ENCODE measurements around a stretch of chr18.

- PRO-cap: no peak
Observed at GRCh38 chr18:58070982-58071611, 27.1 kb downstream of the NEDD4L start.

DNA sequence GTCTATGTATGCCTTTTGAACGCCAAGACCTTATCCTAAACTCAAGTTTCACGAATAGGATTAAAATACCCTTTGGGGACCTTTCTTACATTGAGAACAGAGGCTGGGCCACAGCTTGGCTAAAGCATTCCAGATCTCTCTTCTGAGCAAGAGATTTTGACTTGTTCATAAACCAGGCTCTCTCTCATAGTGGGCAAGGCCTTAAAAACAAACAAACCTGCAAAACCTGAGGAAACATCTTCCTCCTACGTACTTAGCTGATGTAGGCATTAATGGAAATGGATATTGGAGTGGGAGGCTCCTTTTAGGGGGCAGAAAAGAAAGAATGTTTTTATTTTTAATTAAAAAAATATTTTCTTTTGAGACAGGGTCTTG lies 56.4 kb downstream of the NEDD4L start:
- PRO-cap: no peak

- PRO-cap: no peak
Observed at GRCh38 chr18:58174570-58174908, 130.5 kb downstream of the NEDD4L start.

DNA sequence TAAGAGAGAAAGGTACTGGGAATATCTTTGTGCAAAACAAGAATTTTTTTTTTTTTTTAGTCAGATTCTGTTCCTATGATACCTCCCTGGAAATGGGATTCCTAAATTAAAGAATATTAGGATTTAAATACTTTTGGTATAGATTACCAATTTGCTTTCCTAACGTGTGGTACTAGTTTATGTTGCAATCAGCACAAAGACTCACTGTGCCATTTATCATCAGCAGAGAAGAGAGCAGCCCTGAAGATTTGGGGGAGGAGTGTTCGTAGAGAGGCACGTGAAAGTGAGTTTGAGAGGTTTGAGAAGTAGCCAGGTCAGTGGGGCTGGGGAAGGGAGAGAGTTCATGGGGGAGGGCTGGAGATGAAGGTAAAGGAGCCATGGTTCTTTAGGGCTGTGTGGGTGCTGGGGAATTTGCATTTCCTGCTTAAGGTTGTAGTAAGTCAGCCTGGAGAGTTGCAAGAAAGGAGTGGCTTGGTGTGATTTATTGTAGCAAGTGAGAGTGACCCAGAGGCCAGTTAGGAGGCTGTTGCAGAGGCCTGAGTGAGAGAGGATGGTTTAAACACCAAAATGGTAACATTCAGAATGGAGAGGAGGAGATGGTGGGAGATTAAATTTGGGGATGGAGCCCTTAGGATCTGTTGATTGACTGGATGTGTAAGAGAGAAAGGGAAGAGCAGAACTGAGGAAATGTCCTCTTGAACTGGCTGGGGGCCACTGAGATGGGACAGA lies 172.1 kb downstream of the NEDD4L start:
- PRO-cap: no peak

DNA sequence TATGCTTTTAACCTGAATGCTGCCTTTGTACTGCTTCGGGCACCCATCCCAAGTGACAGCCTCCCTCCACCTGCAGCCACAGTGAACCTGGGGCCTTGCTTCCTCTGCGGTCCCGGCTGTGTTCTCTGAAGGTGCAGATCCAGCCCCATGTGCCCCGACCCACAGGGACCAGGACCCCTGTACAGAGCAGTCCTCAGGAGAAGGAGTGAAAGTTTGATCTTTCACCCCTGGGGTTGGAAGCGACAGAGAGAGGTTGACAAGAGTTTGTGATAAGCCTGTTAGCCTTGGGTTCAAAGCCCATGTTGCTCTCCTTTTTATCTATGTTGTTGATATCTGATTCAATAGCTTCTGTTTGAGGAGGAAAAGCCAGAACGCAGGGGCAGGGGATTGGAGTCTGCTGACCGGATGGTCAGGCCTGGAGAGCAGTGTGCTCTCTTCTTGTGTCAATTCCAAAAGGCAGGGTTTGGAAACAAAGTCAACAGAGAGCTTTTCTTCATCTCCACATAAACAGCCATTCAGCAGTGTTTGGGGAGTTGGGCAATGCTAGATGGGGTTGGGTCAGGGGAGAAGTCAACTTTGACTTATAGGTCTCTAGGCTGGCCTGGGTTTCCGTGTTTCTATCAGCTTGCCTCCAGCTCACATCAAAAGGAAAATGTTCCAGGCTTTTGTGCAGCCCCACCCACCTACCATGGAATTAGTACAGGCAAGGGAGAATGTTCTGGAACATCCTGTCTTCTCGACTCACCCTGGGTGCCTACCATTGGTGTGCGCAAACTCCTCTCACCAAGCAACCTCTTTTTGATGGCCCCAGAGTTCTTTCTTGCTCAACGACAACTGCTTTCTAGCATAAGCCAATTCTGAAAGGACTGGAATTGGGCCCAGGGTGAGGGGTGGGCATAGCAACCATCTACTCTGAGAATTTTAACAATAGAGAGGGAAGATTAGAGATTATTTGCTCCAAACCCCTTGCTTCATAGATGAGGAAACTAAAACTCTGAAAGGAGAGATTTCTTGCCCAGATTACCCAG lies 214.9 kb downstream of the ALPK2 start:
- PRO-cap: no peak

DNA sequence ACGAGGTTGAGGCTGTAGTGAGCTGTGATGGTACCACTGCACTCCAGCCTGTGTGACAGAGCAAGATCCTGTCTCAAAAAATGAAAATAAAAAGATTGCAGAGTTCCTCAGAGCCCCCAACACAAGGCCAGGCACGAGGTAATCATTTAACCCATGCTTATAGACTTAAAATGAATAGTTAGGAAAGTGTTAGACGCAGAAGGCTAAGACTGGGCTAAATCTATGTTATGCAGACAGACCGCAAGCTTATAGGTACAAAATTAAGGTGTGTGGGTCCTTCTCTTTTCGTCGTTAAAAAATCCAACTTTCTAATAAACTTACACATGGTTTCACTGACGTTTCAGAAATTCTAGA lies 177.3 kb downstream of the ALPK2 start:
- PRO-cap: no peak

- PRO-cap: no peak
Observed at GRCh38 chr18:58534863-58536052, 93.6 kb downstream of the ALPK2 start.

GRCh38 chr18:58579508-58580190 lies 49.2 kb downstream of the ALPK2 start:
- PRO-cap: bidirectional peak, plus-strand start at chr18:58579867, minus-strand start at chr18:58579555

DNA sequence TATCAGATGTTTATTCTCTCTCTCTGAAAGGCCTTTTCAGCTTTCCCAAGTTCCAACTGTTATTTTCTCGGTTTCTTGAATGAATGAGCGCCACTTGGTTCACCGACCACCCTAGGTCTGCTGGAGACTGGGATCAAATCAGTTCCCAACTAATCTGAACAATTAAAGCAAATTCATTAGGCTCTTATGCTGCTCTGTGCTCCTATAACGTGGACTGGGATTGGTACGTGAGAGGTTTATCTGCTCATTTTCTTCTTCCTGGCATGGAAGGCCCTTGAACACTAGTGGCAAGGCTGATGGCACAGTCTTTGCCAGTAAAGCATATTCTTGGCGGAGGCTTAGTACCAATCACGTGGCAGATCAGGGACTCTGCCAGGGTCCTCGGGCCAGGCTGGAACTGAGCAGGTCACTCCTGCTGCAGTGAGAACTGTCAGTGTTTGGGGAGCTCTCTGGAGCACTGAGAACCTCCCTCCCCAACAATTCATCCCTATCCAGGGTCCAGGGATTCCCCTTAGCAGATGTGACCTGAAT lies 3.6 kb upstream of the ALPK2 start:
- PRO-cap: no peak

- PRO-cap: unidirectional peak, minus-strand start at chr18:58639908
Observed at GRCh38 chr18:58639734-58640302, 10.9 kb upstream of the ALPK2 start.

DNA sequence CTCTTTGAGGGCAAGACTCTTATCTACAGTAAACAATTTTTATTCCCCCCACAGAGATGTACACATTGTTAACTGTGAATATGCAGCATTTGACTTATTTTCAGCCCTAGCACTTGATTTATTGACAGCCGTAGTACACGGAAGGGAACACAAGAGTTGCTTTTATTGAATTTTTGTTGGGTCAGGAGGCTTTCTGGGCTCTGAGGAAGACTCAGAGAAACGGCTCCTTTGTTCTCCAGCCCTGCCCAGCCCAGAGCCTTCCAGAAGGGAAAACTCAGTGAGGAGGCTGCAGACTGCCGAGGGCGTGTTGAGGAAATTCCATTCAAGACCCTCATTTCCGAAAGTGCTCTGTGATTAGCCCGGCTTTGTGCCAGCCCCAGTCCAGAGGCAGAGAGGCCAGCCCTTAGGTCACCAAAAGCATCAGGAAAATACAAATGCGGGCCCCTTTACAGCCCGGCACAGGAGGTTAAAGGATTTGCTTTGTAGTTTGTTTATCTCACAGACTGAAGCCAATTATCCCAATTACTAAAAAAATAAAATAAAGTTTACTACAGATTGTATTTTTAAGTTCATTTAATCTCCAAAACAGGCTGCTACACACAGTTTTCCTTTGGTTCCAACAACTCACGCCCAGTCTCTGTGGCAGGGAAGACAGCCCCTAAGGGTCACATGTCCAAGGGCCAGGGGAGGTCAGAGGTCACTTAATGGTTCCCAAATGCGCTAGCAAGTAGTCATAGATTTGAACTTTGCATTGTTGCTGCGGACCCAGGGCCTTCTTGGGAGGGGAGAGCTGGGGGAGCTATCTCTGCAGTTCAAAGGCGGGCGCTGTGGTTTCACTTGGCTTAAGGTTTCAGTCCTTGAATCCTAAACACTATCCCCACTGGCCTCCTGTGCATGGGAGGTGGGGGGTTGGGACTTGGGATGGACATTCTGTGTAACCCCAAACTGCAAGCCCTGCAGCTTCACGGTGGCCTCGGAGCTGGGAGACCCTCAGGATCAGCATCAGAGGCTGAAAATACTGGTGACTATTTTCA lies 75.0 kb upstream of the ZNF532 start:
- PRO-cap: no peak

- PRO-cap: no peak
Observed at GRCh38 chr18:58867182-58867613, 2.5 kb downstream of the ZNF532 start.

DNA sequence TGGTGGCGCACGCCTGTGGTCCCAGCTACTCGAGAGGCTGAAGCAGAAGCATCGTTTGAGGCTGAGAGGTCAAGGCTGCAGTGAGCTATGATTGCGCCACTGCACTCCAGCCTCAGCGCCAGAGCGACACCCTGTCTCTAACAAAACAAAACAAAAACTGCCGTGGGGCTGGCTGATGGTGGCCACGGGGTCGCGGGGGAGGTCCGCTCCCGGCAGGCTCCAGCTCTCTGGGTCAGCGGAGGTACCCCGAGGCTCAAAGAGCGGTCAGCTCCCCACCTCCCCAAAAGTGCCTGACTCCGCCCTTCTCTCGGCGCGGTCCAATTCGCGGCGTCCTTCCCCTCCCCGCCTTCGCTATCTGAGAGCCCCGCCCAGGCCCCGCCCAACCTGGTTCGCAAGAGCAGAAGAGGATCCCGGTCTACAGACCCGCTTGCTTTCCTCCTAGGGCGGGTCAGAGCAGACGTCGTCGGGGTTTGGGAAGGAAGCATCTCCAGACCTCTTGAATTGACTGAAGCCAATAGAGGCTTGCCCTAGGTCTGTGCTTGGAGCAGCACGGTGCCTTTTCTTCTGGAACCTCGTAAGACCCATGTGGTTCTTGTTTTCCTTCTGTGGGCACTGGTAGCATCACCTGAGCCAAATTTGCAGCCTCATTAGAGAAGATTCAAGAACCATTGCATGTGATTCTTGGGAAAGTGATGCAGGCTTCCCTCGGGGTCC lies 7.8 kb downstream of the RAX start:
- PRO-cap: no peak

GRCh38 chr18:59347395-59347684 lies 11.7 kb downstream of the LMAN1 start:
- PRO-cap: no peak

DNA sequence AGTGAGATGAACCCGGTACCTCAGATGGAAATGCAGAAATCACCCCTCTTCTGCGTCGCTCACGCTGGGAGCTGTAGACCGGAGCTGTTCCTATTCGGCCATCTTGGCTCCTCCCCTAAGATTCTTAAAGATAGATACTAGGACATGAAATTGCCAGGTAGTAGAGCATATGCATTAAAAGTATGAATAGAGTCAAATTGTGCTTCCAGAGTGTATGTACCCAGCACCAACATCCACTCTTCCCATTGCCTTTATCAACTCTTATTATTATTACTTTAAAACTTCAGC lies 50.7 kb upstream of the LMAN1 start:
- PRO-cap: no peak

DNA sequence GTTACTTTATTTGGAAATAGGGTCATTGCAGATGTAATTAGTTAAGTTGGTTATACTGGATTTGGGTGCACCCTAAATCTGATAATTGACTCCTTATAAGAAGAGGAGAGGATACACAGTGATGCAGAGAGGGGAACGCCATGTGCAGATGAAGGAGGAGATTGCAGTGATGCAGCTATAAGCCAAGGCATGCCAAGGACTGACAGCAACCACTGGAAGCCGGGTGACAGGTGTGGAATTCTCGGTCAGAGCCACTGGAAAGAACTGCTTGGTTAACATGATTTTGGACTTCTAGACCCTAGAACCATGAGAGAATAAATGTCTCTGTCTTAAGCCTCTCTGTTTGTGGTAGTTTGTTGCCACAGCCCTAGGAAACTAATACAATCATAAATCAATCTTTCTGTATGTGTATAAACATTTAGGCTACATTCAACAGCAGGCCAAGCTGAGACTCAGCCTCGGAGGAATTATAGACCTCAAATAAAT lies 403.2 kb upstream of the CDH20 start:
- PRO-cap: no peak

GRCh38 chr18:61334061-61334541 lies 871 bp downstream of the CDH20 start:
- PRO-cap: no peak

DNA sequence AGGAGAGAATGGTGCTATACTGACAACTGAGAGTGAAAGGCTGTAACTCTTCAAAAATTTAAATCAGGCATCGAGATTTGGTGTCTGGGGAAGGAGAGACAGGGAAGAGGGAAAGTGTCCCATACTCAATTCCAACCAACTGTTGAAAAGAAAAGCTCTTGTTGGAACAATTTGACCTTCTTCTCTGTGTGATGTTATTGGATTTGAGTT lies 126.5 kb downstream of the CDH20 start:
- PRO-cap: no peak

- PRO-cap: no peak
Observed at GRCh38 chr18:61655767-61656039, 237.1 kb downstream of the RNF152 start.

GRCh38 chr18:61847711-61848504 lies 44.9 kb downstream of the RNF152 start:
- PRO-cap: no peak